Neural cell (in vitro differentiated cells): Measurements from ENCODE around the gene PPP2R2C.

DNA sequence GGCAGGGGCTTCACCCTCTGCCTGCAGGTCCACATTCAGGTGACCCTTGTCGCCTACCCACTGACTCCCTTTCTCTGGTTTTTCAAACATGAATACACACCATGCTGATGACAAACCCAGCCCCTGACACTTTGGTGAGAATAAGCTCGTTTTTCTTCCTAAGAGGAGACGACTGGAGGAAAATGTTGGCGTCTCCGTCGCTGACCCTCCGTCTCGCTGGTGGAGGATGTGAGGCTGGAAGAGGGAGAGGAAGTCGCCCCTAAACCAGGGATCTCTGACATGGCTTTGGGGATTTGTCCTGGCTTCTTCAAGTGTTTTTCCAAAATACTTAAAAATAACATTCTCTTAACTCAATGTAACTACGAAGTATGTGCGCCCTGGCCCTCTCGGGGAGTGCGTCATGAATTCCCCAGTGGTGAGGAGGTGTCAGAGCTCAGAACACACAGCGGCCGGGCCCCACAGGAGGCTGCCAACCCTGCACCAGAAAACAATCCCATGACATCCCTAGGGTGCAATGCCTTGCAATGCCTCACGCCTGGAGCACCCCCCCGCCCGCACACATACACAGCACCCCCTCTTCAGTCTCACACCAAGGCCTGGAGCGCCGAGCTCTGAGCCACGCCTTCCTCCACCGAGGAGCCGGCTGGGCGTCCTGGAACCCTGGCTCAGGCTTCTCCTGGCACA, 108.5 kb upstream of the ADRA2C start:
- RAMPAGE, long total RNA, result no peak

GRCh38 chr4:3746195-3746609, 20.0 kb upstream of the ADRA2C start:
- RAMPAGE, long total RNA, result no peak

DNA sequence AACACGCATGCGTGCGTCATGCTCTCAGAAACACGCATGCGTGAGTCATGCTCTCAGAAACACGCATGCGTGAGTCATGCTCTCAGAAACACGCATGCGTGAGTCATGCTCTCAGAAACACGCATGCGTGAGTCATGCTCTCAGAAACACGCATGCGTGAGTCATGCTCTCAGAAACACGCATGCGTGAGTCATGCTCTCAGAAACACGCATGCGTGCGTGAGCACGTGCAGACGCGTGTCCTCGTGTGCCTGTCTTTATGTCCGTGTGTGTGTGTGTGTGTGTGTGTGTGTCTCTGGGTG, 19.6 kb upstream of the ADRA2C start:
- RAMPAGE, long total RNA, result no peak

DNA sequence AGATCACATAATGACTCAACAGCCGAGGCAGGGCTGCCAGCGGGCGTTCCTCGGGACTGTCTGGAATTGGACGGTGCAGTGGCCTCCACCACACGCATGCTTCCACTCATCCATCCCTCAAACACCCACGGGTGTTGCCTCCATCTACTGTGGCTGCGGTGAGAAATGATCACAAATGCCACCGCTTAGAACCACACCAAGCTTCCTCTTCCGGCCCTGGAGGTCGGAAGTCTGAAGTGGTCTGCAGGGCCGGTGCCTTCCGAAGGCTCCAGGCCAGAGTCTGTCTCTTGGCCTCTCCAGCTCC, 6.8 kb upstream of the ADRA2C start:
- RAMPAGE, long total RNA, result no peak

DNA sequence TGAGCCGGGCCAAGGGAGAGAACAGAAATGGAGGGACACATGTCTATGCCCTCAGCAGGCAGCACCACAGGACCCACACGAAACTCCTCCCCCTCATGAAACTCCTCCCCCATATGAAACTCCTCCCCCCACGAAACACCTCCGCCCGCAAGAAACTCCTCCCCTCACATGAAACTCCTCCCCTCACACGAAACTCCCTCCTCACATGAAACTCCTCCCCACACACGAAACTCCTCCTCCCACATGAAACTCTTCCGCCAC, 14.9 kb downstream of the ADRA2C start:
- RAMPAGE, long total RNA, result no peak

DNA sequence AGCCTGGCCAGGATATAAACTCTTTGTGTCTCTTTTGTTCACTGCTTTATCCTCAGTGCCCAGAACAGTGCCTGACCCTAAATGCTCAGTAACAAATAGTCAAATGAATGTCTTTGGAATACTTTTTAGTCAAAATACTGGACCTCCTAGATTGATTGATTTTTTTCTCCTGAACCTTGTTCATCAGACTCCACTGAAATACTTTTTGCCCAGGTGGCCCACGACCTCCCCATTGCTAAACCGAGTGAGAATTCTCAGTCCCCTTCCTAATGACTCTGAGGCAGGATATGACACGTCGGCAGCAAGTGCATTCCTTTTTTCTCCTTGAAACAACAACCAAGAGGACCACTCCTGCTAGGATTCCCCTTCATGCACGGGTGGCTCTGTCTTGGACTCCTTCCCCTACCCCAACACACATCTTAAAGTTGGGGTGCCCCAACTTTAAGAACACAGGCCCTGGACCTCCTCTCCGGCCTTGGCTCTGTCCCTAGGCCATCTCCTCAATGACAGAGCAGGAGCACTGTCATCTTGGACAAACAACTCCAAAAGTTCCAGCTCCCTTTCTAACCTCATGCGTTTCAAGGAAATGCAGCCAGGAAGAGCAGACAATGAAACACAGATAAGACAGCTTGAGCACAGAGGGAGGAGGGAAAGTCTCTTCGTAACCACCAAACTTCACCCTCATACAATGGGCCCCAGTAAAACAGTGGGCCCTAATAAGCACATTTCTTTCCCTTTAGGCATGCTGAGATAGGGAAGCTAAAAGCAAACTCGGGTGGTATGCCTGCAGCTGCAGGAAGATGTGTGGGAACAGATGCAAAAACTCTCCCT, 33.8 kb downstream of the ZBTB49 start:
- RAMPAGE, long total RNA, result no peak

GRCh38 chr4:4461801-4462264, 74.9 kb downstream of the NSG1 start:
- RAMPAGE, long total RNA, result no peak

GRCh38 chr4:4496847-4497456, 44.9 kb downstream of the STX18 start:
- RAMPAGE, long total RNA, result no peak

DNA sequence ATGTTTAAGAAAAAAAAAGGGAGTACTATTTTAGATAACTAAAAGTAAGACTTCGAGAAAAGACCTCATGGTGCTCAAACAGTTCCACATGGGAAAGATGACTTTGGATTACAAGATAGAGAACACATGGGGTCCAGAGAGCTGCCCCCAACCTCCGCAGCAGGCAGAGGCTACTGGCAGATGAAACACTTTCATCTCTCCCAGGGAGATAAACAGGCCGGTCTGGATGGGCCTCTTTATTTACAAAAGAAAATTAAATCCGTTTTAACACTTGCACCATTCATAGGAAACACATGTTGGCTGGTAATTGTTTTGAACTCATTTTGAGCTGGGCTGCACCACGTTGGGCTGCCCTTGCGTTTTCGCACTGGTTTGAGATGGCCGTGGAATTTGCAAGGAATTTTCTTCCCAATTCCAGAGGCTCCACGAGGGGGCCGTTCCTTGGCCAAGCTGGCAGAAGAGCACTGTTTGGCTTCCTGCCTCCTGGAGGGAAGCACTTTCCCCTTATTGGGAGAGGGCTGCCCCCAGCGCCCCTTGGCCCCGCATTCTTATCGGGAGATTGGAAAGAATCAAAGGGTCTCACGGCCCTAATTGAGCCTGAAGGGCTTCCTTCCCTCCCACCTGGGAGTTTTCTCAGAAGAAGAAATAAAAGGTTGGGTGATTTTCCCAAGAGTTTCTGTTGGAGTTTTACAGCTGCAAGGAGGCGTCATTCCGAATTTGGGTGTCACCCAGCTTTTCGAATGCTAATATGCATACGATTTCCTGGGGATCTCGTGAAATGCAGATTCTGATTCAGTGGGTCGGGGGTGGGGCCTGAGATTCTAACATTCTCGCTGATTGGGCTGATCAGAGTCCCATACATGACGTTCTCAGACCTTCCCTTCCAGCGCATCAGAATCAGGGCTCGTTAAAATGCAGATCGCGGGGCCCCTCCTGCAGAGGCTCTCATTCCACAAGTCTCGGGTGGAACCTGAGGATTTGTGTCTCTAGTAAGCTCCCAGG, 125.5 kb upstream of the STX18 start:
- RAMPAGE, long total RNA, result no peak

GRCh38 chr4:4959620-4960130, 59.6 kb downstream of the CYTL1 start:
- RAMPAGE, long total RNA, result no peak

DNA sequence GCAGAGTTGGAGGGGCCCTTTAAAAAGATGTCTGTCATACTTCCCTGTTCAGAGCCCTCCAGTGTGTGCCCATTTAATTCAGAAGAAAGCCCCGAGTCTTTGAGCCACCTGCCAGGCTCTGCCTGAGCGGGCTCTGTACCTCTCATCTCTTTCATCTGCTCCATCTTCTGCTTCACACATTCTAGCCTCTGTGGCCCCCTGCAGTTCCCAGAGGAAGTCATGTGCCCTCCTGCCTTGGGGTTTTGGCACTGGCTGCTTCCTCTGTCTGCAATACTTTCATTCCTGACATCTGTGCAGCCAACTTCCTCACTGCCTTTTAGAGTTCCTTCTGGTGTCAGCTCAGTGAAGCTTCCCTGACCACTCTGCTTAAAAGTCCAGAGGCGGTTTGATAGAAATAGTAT, 6.2 kb upstream of the STK32B start:
- RAMPAGE, long total RNA, result no peak

DNA sequence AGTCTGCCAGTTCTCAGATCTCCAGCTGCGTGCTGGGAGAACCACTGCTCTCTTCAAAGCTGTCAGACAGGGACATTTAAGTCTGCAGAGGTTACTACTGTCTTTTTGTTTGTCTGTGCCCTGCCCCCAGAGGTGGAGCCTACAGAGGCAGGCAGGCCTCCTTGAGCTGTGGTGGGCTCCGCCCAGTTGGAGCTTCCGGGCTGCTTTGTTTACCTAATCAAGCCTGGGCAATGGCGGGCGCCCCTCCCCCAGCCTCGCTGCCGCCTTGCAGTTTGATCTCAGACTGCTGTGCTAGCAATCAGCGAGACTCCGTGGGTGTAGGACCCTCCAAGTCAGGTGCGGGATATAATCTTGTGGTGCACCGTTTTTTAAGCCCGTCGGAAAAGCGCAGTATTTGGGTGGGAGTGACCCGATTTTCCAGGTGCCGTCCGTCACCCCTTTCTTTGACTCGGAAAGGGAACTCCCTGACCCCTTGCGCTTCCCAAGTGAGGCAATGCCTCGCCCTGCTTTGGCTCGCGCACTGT, 264.4 kb downstream of the EVC2 start:
- RAMPAGE, long total RNA, result no peak

DNA sequence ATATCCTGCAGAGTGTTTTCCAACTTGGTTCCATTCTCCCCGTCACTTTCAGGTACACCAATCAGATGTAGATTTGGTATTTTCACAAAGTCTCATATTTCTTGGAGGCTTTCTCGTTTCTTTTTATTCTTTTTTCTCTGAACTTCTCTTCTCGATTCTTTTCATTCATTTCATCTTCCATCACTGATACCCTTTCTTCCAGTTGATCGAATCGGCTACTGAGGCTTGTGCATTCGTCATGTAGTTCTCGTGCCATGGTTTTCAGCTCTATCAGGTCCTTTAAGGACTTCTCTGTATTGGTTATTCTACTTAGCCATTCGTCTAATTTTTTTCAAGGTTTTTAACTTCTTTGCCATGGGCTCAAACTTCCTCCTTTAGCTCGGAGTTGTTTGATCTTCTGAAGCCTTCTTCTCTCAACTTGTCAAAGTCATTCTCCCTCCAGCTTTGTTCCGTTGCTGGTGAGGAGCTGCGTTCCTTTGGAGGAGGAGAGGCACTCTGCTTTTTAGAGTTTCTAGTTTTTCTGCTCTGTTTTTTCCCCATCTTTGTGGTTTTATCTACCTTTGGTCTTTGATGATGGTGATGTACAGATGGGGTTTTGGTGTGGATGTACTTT, 223.1 kb downstream of the EVC2 start:
- RAMPAGE, long total RNA, result no peak

DNA sequence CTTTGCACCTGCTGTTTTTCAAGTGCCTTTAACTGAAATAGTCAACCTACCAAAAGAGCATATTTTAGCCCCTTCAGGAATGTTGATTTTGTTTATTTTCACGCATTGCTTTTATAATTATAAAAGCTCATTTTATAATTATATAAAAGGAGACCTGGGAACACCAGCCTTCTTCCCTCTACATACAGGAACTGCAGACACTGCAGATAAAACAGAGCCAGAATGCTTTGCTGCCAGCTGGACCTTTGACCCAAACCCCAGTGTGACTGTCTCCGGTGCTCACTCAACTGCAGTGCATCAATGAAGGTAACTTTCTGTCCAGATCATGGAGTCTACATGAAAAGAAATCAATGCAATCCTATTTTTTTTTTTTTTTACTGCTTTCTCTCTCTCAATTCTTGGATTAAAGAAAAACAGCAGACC, 182.3 kb downstream of the EVC2 start:
- RAMPAGE, long total RNA, result no peak

- RAMPAGE, long total RNA, result no peak
These were observed 43.0 kb downstream of the EVC2 start for GRCh38 chr4:5665360-5665777.

GRCh38 chr4:5753373-5754419, 42.7 kb downstream of the EVC start:
- RAMPAGE, long total RNA, result no peak

GRCh38 chr4:6138622-6138882, 61.8 kb downstream of the JAKMIP1 start:
- RAMPAGE, long total RNA, result no peak

DNA sequence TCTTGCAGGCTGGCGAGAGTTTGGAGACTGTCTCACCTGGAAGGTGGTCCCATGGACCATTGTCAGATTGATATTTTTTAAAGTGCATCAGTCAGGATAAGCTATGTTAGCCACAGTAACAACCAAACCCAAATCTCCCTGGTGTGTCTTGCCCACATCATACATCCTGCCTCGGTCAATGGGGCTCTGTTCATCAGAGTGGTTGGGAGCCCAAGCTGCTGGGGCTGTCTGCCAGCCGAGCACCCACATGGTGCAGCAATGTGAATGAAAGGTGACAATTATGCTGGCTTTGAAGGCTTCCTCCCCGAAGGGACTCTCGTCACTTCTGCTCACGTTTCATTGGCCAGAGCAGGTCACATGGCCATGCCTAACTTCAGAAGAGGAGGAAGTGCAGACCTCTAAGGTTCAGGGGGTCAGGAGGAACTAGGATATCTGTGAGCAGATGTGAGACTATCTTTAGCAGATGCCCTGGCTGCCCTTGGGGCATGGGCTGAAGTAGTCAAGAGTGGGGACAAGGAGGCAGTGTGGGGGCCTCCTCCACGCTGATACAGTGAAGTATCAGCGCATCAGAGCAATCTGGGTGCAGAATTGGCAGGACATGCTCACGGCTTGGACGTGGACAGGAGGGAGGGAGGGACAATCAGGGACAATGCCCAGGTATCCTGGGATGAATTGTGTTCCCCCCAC, 1.3 kb upstream of the JAKMIP1 start:
- RAMPAGE, long total RNA, result no peak

DNA sequence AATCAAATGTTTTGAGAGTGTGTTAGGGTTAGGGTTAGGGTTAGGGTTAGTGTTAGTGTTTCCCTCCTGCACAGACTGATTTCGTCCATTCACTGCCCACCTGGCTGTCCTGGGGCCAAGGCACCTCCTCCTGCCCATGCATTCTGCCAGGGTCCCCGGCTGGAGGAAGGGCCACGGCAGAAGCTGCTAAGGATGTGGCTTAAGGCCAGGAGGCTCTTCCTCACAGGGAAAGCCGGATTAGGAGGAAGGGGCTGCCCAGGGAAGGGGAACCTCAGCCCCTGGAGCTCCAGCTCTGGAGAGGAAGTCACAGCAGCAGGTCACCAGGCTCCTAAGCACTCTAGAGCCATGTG, 48.6 kb downstream of the PPP2R2C start:
- RAMPAGE, long total RNA, result no peak

DNA sequence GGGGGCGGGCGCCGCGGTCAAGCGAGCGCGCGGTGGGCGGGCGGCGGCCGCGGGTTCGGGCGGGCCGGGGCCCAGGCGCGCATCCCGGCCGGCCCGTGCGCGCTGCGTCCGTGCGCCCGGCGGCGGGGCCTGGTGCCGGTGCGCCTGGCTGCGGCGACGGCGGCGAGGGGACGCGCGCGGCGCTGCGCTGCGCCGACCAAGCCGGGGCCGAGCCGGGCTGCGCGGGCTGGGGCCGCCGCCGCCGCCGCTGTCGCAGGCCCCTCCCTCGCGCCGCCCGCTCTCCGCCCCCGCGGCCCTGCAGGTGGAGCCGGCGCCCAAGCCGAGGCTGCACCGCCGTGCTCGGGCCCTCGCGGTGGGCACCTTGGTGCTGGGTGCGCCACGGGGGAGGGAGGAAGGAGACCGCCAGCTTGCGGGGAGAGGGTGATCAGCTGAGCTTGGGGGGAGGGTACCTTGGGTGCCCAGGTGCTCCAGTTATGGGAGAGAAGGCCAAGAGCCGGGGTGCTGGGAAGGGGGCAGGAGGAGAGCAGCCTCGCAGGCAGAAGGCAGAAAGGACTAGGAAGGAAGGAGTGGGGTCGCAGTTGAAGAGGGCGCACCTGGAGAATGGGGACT, at the start of gene PPP2R2C:
Gene PPP2R2C (minus strand): TSS at position 219 of the 609 bp plus-strand sequence.
- RAMPAGE, long total RNA, result no peak